Psoas muscle (tissue), 2 donors: Measurements from ENCODE around the gene TEKT2.

GRCh38 chr1:35453372-35454033 is 103.7 kb downstream of the KIAA0319L start:
- PRO-cap, 2 experiments = no peak in any of the 2 experiments

DNA sequence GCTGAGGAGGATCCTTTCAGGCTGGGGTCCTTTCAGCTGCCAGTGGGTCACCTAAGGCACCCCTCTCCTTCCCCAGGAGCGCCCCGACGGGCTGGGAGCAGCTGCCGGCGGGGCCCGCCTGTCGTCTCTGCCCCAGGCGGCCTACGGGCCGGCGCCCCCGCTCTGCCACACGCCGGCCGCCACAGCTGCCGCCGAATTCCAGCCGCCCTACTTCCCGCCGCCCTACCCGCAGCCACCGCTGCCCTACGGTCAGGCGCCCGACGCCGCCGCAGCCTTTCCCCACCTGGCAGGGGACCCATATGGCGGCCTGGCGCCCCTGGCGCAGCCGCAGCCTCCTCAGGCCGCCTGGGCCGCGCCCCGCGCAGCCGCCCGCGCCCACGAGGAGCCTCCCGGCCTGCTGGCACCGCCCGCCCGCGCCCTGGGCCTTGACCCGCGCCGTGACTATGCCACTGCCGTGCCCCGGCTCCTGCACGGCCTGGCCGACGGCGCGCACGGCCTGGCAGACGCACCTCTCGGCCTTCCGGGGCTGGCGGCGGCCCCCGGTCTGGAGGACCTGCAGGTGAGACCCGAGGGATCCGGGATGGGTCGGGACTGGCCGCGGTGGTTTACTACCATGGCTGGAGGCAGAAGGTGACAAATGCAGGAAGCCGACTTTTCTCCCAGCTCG is 870 bp downstream of the TFAP2E start:
- PRO-cap, 2 experiments = no peak in any of the 2 experiments

GRCh38 chr1:35928600-35929779 is 1.9 kb upstream of the AGO3 start:
- PRO-cap, 2 experiments = no peak in any of the 2 experiments

- PRO-cap, 2 experiments = no peak in any of the 2 experiments
Measured at GRCh38 chr1:36083742-36084712, at the start of gene TEKT2. TSS of gene TEKT2 (plus strand) at chr1:36084094.

DNA sequence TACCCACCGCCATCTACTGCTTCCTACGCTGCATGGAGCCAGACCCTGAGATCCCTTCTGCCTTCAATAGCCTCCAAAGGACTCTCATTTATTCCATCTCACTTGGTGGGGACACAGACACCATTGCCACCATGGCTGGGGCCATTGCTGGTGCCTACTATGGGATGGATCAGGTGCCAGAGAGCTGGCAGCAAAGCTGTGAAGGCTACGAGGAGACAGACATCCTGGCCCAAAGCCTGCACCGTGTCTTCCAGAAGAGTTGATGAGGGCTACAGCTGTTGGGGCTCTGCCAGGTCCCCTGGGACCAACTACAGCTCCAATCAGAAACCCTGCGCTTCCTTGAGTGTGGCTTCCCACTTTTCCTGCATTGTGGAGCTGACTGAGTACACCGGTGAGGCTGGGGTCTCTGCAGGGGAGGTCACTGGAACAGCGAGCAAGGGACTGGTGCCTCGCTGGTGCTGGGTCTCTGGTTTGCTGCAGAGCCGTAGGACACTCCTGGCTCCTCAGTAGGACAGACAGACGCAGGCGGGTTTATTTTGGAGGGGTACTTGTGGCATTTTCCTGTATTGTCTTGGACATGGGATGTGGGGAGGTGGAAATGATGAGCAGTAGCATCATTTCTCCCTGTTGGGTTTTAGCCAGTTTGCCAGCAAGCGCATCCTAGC is 4.6 kb downstream of the ADPRS start:
- PRO-cap, 2 experiments = no peak in any of the 2 experiments

DNA sequence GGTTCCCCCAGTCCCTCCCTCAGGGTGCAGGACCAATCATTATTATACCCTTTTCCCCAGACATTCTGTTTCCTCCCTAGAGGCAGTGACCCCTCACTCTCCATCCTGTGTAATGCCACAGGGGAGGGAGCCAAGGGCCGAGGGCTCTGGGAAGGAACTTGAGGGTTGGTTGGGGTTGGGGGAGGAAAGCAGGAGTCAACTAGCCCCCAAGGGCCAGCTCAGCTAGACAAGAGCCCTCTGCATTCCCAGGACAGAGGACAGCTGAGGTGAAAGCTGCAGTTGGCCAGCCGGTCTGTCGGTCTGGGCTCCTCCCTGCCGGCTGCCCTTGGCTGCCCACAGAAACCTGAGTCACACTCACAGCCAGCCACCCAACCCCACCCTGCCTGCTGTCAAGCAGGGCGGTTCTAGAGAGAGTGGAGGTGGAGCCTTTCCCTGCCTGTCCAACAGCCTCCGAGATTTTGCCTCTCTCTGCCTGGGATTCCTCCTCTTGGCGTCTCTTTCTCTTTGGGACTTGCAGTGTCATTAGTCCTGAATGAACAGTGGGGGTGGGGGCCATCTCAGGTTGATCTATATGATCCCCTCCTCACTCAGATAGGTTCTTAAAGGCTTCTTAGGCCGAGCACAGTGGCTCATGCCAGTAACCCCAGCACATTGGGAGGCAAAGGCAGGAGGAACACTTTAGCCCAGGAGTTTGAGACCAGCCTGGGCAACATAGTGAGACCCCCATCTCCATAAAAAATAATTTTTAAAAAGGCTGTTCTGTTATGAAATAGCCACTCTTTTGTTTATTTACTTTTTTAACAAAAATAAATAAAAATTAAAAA is 1.6 kb upstream of the TRAPPC3 start:
- PRO-cap, 2 experiments = peak in 2 of 2 experiments; most common plus-strand start position 465 of the sequence (in 1); most common minus-strand start position 297 of the sequence (in 1)

GRCh38 chr1:36155737-36156006 is 288 bp upstream of the MAP7D1 start:
- PRO-cap, 2 experiments = peak in 2 of 2 experiments; most common minus-strand start chr1:36155860 (in 2)

GRCh38 chr1:36156432-36157399 is 756 bp downstream of the MAP7D1 start:
- PRO-cap, 2 experiments = peak in 2 of 2 experiments; most common plus-strand start chr1:36156664 (in 1); most common minus-strand start chr1:36156589 (in 2)

DNA sequence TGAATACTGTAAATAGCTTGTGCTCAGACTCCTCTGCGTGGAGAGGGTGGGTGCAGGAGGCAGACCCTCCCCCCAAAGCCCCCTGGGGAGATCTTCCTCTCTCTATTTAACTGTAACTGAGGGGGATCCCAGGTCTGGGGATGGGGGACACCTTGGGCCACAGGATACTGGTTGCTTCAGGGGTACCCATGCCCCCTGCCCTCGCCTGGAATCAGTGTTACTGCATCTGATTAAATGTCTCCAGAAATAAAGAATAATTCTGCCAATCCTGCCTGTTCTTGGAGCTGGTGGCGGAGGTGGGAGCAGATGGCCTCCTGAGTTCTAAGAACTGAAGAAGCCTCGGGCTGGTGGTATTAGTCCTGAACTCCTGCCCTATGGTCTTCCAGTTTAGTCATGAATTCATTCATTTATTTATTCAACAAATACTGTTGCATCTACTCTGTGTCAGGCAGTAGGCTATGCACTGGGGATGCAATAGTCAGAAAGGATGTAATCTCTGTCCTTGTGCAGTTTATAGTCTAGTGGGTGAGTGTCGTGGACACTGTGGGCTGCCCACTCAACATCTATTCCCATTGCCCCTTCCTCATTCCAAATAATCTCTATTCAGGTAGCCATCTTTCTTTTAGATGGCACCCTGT is 24.7 kb downstream of the MAP7D1 start:
- PRO-cap, 2 experiments = no peak in any of the 2 experiments

GRCh38 chr1:36226565-36226995 is 2.3 kb downstream of the THRAP3 start:
- PRO-cap, 2 experiments = no peak in any of the 2 experiments

GRCh38 chr1:36322504-36323460 is 663 bp downstream of the EVA1B start:
- PRO-cap, 2 experiments = no peak in any of the 2 experiments

DNA sequence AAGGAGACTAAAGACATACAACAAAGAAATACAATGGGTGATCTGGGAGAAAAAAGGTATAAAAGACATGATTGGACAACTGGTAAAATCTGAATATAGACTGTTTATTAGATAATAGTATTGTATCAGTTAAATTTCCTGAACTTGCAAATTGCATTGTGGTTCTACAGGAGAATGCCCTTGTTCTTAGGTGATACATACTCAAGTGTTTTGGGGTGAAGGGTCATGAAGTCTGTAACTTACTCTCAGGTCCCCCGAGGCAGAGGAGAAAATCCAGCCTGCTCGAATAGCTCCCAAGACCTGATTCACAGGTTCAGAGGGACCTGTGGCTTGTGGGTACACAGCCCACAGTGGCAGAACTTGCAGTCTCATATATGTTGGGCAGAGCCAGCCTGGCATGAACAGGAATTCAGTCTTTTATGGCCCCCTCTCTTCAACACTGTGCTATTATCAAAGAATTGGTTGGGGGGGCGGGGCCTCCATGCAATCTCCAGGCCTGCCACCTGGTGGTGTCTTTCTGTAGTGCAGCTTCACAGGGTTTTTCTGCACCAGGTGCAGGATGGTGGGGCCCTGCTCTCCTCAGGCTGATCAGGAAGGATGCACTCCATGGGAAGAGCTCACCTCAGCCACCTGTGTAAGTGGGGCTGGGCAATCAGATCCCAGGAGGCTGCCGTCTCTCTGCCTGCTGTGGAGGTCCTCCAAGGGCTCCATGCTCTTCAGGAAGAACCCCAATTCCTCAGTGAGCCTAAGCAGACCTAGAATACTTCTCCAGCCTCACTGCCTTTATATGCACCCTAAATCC is 16.8 kb downstream of the STK40 start:
- PRO-cap, 2 experiments = no peak in any of the 2 experiments

GRCh38 chr1:37476115-37477164 is 2.1 kb downstream of the ZC3H12A start:
- PRO-cap, 2 experiments = peak in 2 of 2 experiments; most common plus-strand start chr1:37476811 (in 2); most common minus-strand start chr1:37476566 (in 2)

DNA sequence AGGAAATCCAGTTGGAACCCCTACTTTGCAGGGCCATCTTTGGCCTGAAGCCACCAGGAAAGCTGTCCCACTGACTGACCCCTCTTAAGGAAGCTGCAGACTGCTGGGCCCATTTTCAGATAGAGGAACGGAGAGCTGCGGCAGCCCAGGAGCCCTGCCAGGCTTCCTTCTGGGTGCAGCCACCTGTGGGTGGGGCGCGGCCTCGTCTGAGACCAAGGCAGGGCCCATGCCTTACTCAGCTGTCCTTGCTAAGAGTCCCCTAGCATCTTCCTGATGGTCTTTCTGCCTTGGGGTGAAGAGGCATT is 4.8 kb downstream of the ZC3H12A start:
- PRO-cap, 2 experiments = no peak in any of the 2 experiments

- PRO-cap, 2 experiments = no peak in any of the 2 experiments
Measured at GRCh38 chr1:37481236-37482147, 7.1 kb downstream of the ZC3H12A start.

DNA sequence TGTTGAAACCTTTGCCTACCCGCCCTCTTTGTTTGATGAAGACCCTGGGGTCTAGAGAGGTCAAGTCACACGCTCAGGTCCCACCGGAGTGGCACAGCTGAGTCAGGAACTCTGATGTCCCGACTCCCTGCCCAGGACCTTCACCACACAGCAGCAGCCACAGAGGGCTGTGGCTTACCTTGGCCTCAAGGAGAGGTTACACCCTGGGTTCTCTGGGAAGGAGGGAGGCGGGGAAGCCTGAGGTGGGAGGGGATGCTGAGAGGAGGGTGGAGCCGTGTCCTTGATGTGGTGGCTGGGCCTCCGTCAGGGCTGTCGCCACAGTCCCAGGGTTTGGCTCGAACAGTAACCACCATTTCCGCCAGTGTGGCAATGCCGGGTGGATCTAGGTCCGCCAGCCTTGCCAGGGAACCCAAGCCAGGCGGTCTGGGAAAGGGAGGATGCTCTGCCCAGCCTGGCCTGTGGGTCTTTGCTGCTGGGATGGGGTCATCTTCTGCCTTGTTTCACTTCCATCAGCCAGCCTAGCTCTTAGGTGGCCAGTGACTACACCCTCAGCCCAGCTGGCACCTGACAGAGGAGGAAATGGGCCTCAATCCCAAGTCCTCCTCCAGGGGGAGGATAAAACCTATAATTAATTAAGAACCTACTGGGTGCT is 16.4 kb downstream of the C1orf109 start:
- PRO-cap, 2 experiments = no peak in any of the 2 experiments

DNA sequence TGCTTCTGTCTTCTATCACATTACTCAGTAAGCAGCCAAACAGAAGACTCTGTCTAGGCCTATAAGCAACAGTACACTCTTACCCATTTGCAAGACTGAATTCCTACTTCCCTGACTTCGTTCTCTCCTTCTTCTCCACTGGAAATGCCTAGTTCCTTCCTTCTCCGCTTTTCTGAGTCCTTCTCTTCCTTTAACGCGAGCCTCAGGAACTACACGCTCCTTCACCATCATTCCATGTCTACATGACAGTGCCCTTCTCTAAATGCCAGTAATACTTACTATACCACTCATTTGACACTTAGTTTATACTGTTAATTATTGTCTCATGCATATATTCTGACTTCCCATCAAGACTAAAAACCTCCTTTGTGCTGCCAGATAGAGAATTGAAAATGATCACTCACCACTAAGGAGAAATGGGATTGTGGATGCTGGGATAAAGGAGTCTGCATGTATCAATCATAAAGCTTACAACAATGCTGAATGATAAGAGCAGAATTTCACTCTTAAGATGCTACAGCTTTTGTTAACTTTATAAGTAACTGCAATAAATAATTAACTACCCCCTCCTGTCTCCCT is 15.1 kb downstream of the MTF1 start:
- PRO-cap, 2 experiments = no peak in any of the 2 experiments

GRCh38 chr1:38004394-38005229 is 702 bp downstream of the FHL3 start:
- PRO-cap, 2 experiments = peak in 2 of 2 experiments; most common plus-strand start chr1:38005179 (in 2); most common minus-strand start chr1:38005075 (in 2)

- PRO-cap, 2 experiments = no peak in any of the 2 experiments
Measured at GRCh38 chr1:38857519-38857764, 2.1 kb downstream of the RRAGC start.

DNA sequence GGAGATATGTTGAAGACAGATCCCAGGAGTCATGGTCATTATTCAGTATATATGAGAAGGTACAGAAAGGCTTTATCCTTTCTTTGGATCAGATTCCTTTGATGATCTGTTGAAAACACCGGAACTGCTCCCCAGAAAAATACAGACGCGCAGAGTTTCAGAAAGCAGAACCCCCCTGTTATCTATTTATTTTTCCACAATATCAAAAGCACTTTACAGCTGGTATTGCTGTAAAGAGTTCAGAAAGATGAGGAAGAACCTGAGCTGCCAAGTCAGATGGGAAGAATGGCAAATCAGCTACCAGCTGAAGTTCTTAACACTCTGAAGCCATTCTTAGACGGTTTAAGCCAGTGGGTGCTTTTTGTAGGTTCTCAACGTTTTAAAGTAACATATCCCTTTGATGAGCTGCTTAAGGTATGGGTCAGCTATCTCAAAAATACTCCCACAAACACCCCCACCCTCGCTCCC is 757 bp upstream of the AKIRIN1 start:
- PRO-cap, 2 experiments = no peak in any of the 2 experiments